Breast epithelium (tissue), 2 donors: ENCODE measurements around a stretch of chr1.

- PRO-cap: no peak
- RAMPAGE, long total RNA, 2 experiments: no peak in any of the 2 experiments
Observed at GRCh38 chr1:229015645-229016138, 255.2 kb upstream of the RAB4A start.

DNA sequence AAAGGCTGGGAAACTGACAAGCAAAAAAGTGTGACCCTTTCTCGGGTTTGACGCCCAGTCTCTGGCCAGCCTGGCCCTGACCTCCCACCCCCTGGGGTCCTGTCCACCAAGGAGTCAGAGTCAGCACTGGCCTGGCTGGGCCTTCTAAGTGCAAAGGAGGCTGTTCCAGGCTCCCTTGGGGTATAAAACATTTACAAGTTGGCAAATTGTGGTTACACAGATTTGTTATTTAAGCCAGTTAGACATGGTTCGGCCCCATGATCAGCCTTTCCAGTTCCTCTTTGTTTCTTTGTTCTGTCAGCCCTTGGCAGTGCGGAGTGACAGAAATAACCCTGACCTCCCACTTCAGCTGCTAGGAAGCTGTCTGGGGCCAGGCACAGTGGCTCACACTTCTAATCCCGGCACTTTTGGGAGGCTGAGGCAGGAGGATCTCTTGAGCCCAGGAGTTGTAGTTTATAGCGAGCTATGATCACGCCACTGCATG is 161.5 kb upstream of the RAB4A start:
- PRO-cap: no peak
- RAMPAGE, long total RNA, 2 experiments: no peak in any of the 2 experiments

DNA sequence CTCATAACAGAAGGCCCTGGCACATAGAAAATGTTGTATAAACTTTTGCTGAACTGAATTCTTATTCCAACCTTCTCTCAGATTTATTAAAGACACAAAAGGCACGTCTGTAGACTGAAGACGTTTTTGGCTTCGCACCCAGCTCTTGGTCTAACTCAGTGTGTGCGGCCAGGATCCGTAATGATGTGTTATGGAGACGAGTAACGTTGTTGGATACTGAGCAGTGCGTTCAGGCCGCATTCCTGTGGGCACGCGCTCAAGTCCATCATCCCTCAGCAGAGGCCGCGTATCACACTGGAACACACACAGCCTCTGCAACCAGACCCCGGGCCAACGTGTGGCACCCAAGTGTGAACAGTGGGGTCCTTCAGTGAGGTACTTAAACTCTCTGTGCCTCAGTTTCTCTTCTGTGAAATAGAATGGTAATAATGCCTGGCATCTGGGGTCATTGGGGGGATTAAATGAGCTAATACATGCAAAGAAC is 154.7 kb upstream of the RAB4A start:
- PRO-cap: no peak
- RAMPAGE, long total RNA, 2 experiments: no peak in any of the 2 experiments

- PRO-cap: no peak
- RAMPAGE, long total RNA, 2 experiments: no peak in any of the 2 experiments
Observed at GRCh38 chr1:229165335-229165838, 105.5 kb upstream of the RAB4A start.

GRCh38 chr1:229170648-229171335 is 100.1 kb upstream of the RAB4A start:
- PRO-cap: no peak
- RAMPAGE, long total RNA, 2 experiments: no peak in any of the 2 experiments

- PRO-cap: no peak
- RAMPAGE, long total RNA, 2 experiments: no peak in any of the 2 experiments
Observed at GRCh38 chr1:229171954-229172329, 99.0 kb upstream of the RAB4A start.

DNA sequence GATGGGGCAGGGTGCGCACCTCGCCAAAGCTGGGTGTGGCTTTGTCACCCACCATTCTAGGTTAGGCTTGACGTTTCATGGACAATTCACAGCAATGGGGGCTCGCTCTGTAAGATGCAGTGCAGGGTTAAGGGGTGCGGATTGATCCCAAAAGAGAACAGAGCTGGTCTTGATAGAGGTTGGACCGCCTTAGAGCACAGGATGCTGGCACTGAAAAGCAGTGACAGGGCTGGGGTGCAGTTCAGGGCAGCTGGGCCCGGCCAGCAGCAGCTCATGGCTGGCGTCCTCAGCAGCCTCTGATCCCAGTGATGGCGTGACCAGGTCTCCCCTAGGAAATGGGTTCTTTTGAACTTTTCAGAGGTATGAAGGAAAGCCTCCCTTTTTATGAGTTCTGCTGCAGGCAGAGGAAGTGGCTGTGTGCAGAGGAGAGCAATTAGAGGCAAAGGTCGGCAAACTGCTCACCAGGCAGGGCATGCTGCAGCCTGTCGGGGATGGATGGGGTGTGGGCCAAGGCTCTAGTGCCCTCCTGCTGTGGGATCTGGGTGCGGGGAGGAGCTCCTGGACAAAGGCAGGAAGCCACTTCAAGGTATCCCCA is 45.7 kb upstream of the RAB4A start:
- PRO-cap: no peak
- RAMPAGE, long total RNA, 2 experiments: no peak in any of the 2 experiments

DNA sequence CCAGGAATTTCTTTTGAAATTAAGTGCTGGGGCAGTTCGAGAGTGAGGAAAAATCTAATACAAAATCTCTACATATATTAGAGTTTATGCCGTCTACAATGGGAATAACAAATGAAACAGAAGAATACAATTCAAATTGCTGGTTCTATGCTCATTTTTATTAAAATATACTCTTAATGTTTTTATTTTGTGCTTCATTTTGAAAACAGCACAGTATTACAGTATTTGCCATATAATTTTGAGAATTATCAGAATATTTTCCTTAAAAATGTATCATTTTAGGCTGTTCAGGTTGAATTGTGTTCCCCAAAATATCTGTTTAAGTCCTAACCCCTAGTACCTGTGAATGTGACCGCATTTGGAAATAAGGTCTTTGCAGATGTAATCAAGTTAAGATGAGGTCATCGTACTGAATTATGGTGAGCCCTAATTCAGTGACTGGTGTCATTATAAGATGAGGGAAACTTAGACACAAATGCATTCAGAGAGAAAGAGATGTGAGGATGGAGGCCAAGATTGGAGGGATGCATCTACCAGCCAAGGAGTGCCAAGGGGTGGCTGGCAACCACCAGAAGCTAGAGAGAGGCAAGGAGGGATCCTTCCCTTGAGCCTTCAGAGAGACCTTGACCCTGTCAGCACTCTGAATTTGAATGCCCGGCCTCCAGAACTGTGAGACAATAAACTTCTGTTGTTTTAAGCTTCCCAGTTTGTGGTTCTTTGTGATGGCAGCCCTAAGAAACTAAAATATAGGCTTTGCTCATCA is 4.0 kb downstream of the RAB4A start:
- PRO-cap: no peak
- RAMPAGE, long total RNA, 2 experiments: no peak in any of the 2 experiments

DNA sequence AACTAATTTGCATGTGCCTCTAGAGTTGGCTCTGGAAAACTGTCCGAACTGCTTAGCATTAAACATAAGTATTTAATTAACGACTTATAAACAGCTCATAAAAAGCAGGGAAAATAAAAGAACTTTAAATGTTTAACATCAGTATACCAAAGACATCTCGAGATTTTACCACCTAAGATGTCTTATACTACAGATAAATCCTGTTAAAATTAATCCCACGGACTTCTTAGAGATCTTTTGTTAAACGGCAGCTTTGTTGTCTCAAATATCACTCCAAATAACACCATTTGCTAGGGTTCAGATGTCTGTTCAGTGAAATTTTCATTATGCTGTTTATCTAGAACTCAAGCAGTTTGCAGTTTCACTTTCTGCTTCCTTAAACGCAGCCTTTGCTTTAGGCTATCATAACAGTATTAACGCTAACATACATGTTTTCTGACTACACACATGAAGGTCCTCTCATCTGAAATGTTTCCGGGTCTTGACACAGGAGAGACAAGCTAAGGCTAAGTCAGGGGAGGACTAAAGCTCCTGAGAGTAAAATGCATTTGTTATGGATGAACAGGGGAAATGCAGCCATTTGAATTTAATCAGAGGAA is 17.1 kb downstream of the CCSAP start:
- PRO-cap: no peak
- RAMPAGE, long total RNA, 2 experiments: no peak in any of the 2 experiments

DNA sequence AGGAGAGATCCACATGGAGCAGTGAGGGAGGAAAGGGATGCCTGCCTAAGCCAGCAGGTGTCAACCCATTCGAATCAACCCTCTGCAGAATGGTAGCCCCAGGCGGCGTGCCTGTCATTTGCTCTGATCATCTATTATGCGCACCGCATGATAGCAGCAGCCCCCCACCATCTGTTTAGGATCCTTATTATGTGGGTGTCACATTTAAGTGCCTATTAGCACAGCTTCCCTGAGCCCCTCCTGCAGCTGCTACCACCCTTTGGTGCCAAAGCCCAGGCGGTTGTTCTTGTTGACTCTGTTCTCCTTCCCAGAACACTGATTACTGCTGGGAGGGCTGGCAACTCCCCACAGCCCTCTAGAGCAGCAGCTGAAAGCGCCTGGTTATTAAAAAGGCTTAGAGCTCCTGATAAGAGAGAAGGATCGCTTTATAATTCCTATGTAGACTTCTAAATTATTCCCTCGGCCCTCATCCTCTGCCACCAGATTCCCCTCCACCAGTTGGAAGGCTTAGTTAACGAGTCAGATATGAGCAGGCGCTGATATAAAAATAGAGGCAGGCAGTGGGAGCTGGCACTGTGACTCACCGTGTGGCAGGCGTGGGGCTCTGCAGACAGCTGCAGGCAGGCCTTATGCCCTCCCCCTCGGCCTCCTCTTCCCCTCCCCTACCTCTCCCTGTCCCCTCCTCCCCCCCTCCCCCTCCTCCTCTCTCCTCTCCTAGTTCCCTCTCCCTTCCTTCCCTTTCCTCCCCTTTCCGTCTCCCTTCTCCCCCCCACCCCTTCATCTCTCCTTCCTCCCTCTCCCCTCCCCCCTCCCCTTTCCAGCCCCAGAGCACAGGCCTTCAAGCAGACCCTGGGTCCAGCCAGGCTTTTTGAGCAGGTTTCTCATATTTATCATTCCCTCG is 23.0 kb downstream of the ACTA1 start:
- PRO-cap: no peak
- RAMPAGE, long total RNA, 2 experiments: no peak in any of the 2 experiments

DNA sequence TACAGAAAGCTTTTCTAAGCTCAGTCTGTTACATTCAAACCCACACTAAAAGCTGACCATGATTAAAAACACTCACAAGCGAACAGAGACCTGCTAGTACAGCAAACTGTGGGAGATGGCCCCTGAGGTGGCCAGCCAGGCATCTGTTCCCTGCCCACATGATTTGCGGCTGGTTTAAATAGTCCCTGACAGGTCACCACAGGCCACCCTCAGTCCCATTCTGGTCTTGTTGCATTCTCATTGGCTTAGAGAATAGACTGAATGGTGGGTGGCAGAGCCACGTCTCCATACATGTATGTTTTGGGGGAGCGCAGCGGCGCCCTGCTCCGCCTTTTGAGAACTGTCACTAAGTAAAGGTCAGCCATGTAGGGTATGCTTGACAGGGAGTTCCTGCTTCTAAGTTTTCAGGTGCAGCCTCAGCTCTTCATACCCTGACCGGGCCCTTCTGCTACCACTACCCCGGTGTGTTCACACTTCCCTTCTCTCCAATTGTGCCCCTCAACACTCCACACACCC is 2.4 kb upstream of the ACTA1 start:
- PRO-cap: no peak
- RAMPAGE, long total RNA, 2 experiments: no peak in any of the 2 experiments

- PRO-cap: no peak
- RAMPAGE, long total RNA, 2 experiments: no peak in any of the 2 experiments
Observed at GRCh38 chr1:229499464-229500241, 8.5 kb downstream of the NUP133 start.

DNA sequence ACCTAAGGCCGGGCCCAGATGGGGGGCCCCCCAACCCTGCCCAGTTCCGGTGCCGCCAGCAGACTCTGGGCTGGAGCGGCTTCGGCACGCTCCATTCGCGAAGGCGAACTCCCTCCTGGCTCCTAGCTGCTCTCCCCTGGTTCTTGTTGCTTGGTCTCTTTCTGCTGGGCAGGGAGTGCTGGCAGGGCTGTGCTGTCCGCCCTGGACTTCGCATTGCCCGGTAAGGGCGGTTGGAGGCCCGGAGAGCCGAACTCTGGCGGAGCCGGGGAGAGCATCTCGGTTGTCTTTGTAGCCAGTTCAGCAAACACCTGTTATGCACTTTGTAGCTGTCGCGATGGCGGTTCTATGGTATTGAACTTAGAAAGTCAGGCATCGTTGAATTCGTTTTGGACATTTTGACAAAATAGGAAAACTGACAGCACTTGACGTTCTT is 416 bp downstream of the URB2 start:
- PRO-cap: no peak
- RAMPAGE, long total RNA, 2 experiments: no peak in any of the 2 experiments

DNA sequence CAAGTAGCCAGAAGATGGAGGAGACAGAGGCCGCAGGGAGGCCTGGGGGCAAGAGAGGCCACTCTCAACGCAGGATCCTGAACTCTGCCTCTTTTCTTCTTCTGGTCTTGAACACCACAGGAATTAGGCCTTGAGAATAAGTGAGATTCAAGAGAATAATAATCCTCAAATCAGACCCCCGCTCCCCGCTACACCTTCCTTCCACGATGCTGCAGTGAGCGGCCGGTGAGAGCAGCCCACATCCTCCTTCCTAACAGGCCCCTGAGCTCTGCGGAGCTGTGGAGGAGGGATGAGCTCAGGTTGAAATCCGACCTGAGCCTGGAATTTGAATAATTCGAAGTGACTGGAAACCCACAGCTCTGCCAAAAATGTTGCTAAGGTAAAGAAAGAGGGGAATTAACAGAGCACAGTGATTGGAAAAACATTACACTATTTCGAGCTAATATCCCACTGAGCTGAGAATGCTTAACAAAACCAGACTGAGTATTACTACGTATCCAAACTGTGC is 90.0 kb downstream of the URB2 start:
- PRO-cap: no peak
- RAMPAGE, long total RNA, 2 experiments: no peak in any of the 2 experiments

GRCh38 chr1:229905108-229905705 is 161.8 kb upstream of the GALNT2 start:
- PRO-cap: no peak
- RAMPAGE, long total RNA, 2 experiments: no peak in any of the 2 experiments

DNA sequence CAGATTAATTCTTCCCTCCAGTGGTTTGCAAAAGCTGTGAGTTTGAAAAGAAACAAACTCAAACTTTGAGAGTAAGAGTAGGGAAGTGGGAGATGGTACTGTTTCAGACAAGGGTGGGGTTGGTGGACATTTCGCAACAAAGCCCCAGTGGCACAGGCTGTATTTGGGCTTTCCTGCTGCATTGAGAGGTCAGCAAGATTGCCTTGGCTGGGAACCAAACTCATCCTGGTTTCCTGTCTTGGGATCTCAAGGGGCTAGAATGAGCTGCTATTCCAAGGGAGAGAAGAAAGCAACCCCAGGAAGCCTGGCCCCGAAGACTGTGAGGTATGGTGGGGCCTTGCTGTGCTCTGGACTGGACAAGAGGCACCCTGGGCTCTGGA is 64.6 kb upstream of the GALNT2 start:
- PRO-cap: no peak
- RAMPAGE, long total RNA, 2 experiments: no peak in any of the 2 experiments

- PRO-cap: no peak
- RAMPAGE, long total RNA, 2 experiments: no peak in any of the 2 experiments
Observed at GRCh38 chr1:230071238-230071678, 4.2 kb downstream of the GALNT2 start.

- PRO-cap: no peak
- RAMPAGE, long total RNA, 2 experiments: no peak in any of the 2 experiments
Observed at GRCh38 chr1:230073325-230074020, 6.4 kb downstream of the GALNT2 start.

- PRO-cap: no peak
- RAMPAGE, long total RNA, 2 experiments: no peak in any of the 2 experiments
Observed at GRCh38 chr1:230103453-230104101, 36.5 kb downstream of the GALNT2 start.

- PRO-cap: no peak
- RAMPAGE, long total RNA, 2 experiments: no peak in any of the 2 experiments
Observed at GRCh38 chr1:230136275-230137700, 69.8 kb downstream of the GALNT2 start.